AG08470 (cell line): ENCODE results near the genes EDNRA and TMEM184C.

- RRBS, result no CpG with 5 or more reads among the region's 3 CpGs
Observed at GRCh38 chr4:147231885-147232114, 249.1 kb upstream of the EDNRA start.

DNA sequence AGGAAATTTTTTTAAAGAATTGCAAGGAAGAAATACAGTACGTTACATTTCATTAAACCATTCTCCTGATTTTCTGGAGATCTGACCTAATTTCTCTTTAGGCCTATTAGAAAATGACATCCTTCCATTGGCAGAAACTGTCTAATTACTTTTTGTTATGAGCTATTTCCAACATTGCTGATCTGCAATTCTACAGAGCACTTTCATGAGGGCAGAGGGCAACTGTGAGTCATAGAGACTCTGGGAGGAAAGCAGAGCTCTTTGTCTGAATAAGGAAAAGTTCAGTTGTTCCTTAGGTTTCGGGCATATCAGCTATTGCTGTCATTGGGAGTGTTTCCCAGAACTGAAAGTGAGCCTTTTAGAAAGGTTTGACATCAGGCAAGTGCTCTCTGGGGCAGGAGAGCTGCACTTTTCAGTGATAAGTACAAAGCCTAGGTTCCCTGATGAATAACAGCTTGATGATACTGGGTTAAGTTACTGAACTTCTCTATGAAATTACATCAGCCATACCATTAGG, 119.2 kb upstream of the EDNRA start:
- RRBS, result no CpG with 5 or more reads among the region's 2 CpGs

GRCh38 chr4:147480283-147481226, at the start of gene EDNRA:
TSS of gene EDNRA (plus strand) at chr4:147481097.
- RRBS, result 11% methylated on average over 9 of the region's 39 CpGs

DNA sequence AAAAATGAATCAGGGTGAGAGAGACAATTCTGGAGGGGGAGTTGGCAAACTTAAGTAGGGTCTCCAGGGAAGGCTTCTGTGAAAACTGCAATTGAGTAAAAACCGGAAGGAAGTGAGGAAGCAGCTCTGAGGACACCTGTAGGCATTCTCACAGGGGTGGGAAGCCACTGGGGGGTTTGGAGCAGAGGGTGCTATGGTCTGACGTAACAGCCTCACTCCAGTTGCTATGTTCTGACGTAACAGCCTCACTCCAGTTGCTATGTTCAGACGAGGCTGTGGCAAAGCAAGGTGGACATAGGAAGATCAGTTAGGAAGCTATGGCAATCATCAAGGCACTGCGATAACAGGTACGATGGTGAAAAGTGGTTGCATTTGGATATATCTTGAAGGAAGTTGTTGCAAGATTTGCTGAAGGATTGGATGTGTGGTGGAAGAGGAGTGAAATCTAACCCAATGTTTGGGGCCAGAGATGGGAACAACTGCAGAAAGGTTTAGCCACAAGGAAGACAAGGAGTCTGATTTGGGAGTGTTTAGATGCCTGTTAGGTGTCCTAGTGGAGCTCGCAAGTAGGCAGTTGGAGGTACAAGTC, 47.9 kb downstream of the EDNRA start:
- RRBS, result no CpG with 5 or more reads among the region's 7 CpGs

DNA sequence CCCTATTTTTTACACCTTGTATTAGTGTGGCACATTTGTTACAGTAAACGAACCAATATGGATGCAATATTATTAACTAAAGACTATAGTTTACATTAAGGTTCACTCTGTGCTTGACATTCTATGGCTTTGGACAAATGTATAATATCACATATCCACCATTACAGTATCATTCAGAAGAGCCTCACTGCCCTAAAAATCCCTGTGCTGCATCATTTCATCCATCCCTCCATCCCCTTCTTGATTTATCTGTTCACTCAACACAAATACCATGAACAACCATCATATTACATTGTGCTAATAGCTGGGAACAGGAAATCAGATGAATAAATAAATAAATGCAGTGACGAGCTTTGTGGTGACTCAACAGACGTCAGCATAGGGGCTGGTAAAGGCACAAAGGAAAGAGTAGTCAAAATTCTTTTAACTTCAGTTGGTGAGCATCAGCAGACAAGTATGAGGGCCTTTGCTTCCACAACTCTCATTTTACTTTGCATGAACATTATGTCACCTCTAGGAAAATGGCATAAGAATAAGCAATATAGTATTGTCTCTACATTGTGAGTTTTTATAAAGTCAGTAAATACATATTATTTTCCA, 65.4 kb downstream of the EDNRA start:
- RRBS, result no CpG with 5 or more reads among the region's 3 CpGs

DNA sequence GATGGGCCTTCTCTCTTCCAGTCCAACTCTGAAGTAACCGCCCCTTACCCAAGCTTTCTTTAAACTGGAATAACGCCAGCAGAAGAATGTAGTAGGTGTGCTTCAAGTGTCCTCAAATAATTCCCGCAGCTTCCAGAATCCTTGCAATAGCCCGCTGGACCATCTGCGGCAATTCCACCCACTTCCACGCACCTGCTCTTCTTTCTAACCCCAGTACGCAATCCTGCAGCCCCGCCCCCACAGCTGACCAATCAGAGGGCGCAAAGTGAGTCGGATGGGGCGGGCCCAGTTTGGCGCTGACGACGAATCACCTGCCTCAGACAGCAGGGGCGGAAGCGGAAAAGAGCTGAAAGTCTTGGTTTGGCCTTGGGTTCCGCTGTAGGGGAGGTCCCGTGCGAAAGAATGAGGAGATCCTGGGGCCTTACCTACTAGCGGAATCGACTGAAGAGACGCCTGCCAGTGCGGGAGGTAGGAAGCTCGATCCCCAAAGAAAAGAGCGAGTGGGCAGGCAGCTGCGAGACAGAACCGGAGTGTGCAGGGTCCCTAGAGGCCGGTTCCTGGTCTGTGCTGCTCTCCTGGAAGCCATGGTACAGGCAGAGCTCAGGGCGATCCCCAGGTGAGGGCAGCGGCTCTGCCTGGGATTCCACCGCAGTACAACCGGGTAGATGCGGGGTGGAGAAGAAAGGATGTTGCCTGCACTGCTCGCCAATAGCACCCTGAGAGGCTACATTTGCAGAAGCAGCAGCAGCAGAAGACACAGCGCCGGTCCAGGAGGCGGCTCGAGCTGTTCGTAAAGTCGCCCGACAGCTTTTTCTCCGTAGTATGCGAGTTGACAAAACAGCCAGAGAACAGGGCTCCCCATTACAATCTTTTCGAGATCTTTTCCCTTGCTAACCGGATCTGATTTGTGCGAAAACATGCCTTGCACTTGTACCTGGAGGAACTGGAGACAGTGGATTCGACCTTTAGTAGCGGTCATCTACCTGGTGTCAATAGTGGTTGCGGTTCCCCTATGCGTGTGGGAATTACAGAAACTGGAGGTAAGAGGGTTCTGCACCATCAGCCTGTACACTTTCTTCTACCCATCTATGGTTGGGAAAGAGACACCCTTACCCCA, at the start of gene TMEM184C:
TMEM184C (plus strand) TSS at position 358 of the 1,117 bp plus-strand sequence.
- RRBS, result 4% methylated on average over 6 of the region's 50 CpGs

DNA sequence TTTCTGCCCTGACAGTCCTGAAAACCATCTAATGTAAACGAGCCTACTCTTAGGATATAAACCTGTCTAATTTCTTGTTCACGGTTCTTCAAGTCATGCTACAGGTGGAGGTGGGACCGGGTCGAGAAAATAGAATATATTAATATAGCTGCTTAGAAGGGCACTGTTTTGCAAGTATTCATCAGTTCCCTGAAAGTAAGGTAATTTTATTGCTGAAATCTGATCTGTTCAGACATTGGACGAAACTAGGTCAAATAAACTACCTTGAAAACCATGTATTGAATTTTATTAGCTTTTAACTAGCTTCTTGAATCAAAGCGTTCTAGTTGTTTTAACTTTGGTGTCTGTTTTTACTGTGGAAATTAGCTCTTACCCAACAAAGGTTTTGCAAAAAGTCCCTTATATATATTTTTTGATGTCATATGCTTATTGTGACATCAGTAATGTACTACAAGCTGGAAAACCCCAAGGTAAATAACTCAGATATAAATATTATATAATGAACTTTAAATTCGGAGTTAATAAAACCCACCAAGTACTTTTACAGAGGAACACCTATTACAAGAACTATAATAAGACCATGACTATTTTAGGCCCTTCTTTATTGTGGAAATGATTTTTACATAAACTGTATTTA, 1.1 kb downstream of the TMEM184C start:
- RRBS, result no CpG with 5 or more reads among the region's 7 CpGs

GRCh38 chr4:147635851-147636472, 18.8 kb downstream of the TMEM184C start:
- RRBS, result no CpG with 5 or more reads among the region's 3 CpGs

- RRBS, result no CpG with 5 or more reads among the region's 9 CpGs
Observed at GRCh38 chr4:147842491-147843078, 110.7 kb downstream of the ARHGAP10 start.

DNA sequence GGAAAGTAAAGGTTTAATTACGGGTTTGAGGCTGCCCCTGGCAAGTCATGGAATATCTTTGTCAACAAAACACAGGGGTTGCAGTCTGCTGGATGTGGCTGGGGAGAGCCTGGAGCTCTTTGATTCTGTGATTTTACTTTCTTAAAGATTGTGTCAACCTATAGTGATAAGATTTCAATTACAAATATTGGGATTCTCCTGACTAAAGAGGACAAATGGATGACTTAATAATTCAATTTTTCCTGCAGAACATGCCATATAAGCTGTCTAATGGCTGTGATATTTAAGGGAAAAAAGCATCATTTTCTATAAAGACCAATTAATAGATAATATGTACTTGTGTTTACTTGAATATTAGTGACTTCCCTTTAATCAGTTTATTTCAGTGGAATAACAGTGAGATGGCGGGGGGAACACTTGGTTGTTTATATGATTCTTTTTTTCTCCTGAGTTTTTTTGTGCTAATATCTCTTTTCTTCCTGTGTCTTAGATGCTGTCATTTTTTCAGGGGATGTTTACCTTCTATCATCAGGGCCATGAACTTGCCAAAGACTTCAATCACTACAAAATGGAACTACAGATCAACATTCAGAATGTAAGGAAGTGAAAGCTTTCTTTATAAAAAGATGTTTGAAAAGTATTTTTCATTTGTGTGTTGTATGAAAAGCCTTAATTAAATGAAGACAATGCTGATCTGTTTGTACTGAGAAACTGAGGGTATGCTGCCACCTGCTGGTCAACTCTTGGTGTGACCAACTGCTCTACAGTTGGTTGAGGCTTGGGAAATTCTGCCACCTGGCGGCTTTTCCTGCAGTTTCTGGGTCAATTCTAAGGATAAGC, 134.6 kb downstream of the ARHGAP10 start:
- RRBS, result no CpG with 5 or more reads among the region's 3 CpGs

GRCh38 chr4:148044864-148045297, 313.0 kb downstream of the ARHGAP10 start:
- RRBS, result no CpG with 5 or more reads among the region's 5 CpGs

DNA sequence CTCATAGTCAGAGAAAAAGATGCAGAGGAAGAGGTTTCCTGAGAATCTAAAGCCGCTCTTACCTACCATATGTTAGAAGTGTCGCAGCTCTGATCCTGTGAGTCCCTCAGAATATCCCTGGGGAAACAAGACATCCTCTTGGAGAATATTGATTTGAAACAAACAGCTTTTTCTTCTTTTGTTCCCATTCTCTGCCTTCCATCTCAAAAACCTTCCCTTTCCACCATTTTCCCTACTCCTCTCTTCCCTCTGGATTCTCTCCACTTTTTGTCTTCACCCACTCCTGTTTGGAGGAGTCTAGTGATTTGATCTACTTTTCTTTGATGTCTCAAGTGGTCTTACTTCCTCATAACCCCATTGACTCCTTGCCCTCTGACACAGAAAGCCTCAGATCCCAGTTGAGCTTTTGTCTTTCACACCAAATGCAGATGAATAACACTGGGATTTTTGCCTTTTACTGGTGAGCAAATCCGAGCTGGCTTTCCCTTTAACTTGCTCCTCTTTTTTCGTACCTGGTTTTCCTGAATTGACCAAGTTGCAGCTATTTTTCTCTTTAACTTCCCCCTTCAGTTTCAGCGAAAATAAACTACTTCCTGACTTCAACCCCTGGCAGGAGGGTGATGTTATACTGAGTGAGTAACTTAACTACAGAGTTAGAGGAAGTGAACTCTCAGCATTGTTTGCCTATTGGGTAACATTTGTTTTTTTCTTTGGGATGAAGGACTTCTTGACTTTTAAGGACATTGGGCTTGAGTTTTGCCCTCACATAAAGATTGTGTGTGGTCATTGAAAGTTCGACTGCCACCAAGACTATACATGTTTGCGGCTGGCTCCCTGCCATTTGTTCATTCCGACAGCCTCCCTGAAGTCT, 392.7 kb upstream of the NR3C2 start:
- RRBS, result no CpG with 5 or more reads among the region's 8 CpGs

DNA sequence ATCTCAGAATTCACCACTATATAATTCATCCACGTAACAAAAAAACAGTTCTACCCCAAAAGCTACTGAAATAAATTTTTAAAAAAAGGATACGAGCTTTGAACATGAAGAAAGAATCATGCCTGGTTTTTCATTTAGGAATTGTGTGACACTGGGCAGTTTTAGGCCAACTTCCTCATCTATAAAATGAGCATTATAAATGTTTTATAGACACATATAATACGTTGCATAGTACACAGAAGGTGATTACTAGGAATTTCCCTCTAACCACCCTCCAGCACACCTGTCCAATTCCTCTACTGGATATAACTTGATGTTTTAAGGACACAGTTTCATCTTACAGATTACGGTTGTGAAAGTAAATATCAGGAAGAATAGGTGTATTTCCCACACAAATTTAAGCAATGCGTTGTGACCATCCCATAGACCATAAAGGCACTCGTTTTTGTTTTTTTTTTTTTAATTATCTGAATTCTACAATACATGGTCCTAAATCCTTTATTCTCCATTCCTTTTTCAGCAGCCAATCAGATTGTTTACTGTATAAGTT, 85.5 kb upstream of the IQCM start:
- RRBS, result no CpG with 5 or more reads among the region's 6 CpGs

DNA sequence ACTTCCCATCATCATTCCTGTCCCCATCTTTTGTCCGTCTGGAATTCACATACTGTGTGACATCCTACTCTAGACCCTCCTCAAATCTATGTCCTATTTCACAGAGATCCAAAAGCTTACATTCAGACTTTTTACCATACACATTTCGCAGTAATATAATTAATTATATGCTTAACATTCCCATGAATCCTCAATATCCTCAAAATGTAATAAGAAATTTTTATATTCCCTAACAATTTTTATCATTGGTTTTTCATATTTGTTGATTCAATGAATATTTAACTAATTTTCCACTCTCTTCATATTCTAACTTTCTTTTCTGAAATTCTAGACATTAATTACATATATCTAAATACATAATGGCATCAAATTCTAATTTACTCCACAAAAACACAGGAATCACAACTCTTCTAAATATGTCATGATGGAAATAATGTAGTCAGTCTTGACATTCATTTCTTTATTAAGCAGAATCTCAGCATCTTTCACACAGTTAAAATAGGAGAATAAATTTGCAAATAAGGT, 59.2 kb downstream of the MAB21L2 start:
- RRBS, result no CpG with 5 or more reads among the region's 2 CpGs

- RRBS, result no CpG with 5 or more reads among the region's 8 CpGs
Observed at GRCh38 chr4:150722848-150723493, 141.0 kb downstream of the MAB21L2 start.

DNA sequence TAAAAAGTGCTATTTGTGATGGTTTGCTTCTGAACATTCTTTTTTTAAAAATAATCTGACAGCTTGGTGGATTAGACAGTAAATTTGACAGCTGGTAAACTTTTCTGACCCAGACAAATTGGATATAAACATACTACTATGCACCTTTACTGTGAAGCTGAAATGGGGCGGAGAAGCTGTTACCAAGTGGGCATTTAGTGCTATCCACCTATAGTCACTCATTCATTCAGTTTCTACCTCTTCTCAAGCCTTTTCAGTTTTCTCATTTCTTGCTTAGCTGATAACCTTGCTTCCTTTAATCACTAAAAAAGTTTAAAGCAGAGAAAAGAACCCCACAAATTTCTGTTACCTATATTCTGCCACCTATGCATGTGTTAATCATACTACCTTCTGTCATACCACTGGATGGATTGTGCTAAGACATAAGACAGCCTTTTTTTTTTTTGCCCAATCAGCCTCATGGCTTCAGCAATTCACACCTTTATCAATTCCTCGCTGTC, 5.2 kb downstream of the RPS3A start:
- RRBS, result no CpG with 5 or more reads among the region's 2 CpGs

GRCh38 chr4:151223253-151224081, 53.5 kb upstream of the PRSS48 start:
- RRBS, result no CpG with 5 or more reads among the region's 8 CpGs

DNA sequence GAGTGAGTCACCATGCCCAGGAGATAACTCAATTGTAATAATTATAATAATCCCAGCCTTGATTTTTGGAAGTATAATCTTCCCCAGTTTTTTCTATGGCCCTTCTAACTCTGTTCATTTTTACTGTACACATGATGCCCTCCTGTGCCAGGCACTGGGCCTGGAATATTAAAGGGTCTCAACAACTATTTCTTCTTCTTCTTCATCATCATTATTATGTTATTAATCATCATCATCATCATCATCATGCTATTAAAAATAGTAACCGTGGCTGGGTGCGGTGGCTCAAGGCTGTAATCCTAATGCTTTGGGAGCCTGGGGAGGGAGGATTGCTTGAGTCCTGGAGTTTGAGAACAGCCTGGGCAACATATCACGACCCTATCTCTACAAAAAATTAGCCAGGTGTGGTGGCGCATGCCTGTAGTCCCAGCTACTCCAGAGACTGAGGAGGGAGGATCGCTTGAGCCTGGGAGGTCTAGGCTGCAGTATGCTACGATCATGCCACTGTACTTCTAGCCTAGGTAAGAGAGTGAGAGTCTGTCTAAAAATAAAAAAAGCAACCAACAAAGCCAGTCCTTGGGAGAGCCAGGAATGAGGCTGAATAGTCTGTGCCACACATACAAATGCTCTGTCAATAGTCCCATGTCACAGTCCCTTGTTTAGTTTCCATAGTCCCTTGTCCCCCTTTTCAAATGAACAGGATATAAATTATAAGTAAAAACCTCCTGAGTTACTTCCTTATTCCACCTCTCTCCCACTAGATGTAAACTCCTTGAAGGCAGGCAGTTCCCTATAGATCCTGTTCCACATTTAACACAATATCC, 19.4 kb upstream of the PRSS48 start:
- RRBS, result no CpG with 5 or more reads among the region's 6 CpGs

DNA sequence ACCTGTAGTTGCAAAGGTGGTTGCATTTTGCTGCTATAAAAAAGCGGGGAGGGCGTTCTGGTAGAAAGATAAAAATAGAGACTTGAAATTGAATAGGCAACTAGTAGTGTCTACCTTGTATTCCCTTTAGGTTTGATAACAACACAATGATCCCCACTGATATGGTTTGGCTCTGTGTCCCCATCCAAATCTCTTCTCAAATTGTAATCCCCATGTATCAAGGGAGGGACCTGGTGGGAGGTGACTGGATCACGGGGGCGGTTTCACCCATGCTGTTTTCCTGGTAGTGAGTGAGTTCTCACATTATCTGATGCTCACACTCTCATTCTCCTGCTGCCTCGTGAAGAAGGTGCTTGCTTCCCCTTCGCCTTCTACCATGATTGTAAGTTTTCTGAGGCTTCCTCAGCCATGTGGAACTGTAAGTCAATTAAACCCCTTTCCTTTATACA, 6.5 kb upstream of the FHIP1A start:
- RRBS, result no CpG with 5 or more reads among the region's 6 CpGs

- RRBS, result 27% methylated on average over 3 of the region's 28 CpGs
Observed at GRCh38 chr4:151407412-151408291, 1.3 kb upstream of the FHIP1A start.